GM06990 (cell line): ENCODE measurements around a stretch of chr9.

DNA sequence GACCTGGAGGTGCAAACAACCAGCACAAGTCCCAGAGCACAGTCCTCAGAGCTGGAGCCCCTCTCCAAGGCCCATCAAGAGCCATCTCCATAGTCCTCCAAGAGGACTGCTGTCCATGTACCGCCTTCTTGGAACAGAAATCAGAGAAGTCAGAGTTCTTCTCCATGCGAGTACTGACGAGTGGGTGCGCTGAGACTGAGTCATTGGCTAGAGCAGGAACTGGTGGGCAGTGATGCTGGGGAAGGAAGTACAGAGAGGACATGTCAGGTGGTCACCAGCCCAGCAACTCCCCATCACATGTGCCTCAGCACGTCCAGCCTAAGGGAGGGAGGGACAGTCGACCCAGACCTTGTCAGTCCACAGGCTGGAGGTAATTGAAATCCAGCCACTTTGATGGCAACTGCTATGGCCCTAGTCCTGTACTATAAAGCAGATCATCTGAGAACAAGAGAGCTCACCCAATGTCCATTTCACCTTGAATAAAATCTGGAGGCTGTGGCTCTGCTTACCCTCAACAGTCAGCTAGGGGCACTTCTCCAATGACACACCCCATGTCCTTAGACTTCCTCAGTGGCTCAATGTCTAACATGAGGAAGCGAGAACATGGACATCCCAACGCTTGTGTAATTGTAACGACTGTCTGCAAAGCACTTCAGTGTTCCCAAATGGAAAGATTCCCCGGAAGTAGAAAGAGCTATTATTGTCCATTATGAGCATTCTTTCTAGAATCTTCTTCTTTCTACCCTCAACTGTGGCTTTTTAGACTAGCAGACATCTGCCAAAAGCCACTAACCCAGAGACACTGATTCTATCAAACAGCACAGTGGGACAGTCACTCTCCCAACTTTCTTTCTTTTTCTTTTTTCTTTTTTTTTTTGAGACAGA lies 15.1 kb upstream of the FBP1 start:
- RRBS = no CpG with 5 or more reads among the region's 10 CpGs

- RRBS = no CpG with 5 or more reads among the region's 6 CpGs
Measured at GRCh38 chr9:94799698-94800518, 73.4 kb downstream of the AOPEP start.

GRCh38 chr9:94800528-94800838 lies 74.0 kb downstream of the AOPEP start:
- RRBS = no CpG with 5 or more reads among the region's 2 CpGs

- RRBS = no CpG with 5 or more reads among the region's 7 CpGs
Measured at GRCh38 chr9:94864997-94865530, 138.6 kb downstream of the AOPEP start.

DNA sequence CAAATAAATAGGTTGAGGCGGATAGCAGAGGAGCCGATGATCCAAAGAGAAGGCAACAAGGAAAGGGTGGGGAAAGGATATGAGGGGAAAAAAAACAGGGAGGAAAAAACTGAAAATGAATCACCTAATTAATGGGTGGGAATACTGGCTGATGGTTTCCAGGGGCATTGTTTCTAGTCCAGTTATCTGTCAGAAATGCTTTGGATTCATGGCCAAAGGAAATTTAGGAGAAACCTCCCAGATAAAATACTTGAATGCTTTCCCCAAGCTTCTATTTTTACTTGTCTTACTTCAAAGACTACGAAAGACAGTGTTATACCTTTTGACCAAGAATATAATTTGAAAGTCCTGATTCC lies 146.5 kb downstream of the AOPEP start:
- RRBS = no CpG with 5 or more reads among the region's 3 CpGs

GRCh38 chr9:94899658-94900388 lies 173.3 kb downstream of the AOPEP start:
- RRBS = no CpG with 5 or more reads among the region's 5 CpGs

GRCh38 chr9:94916881-94917454 lies 190.5 kb downstream of the AOPEP start:
- RRBS = no CpG with 5 or more reads among the region's 9 CpGs

DNA sequence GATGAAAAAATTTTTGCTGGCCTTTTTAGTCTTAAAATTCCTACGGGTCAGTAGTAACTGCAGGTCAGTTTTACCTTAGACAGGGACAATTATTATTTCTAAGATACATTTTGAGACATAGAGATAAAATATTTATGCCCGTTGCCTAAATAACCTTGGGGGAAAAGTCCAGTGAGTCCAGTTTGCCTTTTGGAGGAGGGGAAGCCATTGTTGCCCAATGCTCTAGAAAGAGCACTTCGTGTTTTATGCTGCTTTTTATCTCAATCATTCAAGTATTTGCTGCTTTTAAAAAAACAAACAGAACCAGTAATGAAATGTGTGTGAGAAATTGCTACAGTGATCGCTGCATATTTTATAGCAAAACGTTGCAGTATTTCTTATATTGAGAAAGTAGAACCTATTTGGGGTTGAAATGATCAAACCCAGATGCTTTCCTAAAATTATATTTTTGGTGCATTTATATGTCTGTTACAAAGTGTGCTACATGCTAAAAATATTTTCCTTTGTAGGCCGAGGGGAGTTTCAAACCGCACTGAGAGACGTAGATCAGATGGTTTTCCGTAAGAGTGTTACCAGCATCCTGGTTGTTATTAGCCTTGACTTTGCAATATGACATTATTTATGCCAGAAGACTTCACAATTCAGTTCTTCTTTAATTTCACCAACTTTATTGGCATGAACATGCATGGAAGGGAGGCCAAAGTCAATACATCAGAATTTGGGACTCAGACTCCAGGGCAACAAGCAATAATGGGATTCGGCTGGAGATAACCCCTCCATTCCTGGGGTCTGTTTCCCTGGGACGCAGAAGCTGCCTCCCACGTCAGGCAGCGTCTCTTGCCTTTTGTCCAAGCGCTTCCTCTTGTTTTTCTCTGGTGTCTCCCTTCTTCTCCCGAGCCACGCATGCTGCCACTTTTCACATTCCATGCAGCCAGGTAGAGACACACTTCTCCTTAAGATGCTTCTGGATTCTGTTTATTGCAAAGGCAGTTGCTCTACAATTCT lies 266.9 kb downstream of the AOPEP start:
- RRBS = no CpG with 5 or more reads among the region's 16 CpGs

- RRBS = 98% methylated on average over 4 of the region's 54 CpGs
Measured at GRCh38 chr9:95085700-95087198, 231.3 kb downstream of the FANCC start.

GRCh38 chr9:95091307-95092355 lies 225.9 kb downstream of the FANCC start:
- RRBS = no CpG with 5 or more reads among the region's 20 CpGs

DNA sequence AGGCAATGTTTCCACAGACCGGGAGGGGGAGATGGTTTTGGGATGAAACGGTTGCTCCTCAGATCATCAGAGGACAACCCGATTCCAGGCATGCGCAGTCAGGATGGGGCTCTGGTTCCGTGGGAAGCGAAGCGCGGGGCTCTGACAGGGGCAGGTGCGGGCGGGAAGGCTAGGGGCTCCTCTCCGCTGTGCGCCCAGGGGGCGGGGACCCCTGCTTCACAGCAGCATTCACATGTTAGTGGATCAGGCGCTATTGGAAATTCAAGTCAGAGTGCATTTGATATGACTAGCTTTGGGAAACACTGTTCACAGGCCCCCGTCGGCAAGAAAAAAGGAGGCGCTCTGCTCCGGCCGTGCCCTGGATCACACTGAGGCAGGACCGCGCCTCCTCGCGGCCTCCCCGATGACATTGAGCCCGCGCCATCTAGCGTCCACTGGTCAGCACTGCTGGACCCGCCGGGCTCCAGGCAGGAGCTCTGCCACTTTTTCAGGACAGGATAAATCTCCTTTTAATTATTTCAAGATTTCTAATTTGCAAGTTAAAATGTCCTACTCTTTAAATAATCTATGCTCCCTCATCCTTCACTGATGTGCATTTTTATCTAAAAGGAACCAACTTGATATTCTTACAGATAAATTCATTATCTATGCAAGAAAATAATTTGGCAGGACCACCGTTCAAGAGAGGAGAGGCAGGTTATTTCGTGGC lies 190.0 kb downstream of the FANCC start:
- RRBS = 10% methylated on average over 4 of the region's 31 CpGs

GRCh38 chr9:95130465-95131129 lies 186.9 kb downstream of the FANCC start:
- RRBS = no CpG with 5 or more reads among the region's 6 CpGs

GRCh38 chr9:95143553-95144128 lies 173.9 kb downstream of the FANCC start:
- RRBS = no CpG with 5 or more reads among the region's 8 CpGs

DNA sequence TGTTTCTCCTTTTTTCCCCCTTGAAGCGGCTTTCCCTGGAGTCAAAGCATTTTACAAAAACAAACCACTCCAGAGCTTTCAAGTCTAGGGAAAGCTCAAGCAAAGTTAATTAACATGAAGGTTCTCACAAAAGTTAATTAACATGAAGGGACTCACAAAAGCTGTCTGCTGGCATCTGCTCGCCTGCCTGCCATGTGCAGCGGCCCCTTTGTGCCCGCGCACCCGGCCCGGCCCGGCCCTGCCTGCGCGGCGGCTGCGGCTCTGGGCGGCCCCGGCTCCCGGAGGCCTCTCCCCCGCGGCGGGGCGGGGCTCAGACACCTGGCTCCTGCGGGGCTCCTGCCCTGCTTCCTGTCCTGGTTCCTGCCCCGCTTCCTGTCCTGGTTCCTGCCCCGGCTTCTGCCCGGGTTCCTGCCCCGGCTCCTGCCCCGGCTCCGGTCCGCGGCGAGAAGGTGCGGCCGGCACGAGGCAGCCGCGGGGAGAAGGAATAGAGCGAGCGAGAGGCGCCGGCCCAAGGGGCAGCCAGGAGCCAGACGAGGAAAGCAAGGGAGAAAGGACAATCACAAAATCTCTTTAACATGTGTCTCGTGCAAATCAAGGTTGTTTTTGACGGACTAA lies 82.4 kb downstream of the PTCH1 start:
- RRBS = 4% methylated on average over 22 of the region's 41 CpGs

GRCh38 chr9:95434143-95434635 lies 74.9 kb downstream of the PTCH1 start:
- RRBS = no CpG with 5 or more reads among the region's 15 CpGs

GRCh38 chr9:95462162-95463318 lies 46.5 kb downstream of the PTCH1 start:
- RRBS = 17% methylated on average over 4 of the region's 32 CpGs

DNA sequence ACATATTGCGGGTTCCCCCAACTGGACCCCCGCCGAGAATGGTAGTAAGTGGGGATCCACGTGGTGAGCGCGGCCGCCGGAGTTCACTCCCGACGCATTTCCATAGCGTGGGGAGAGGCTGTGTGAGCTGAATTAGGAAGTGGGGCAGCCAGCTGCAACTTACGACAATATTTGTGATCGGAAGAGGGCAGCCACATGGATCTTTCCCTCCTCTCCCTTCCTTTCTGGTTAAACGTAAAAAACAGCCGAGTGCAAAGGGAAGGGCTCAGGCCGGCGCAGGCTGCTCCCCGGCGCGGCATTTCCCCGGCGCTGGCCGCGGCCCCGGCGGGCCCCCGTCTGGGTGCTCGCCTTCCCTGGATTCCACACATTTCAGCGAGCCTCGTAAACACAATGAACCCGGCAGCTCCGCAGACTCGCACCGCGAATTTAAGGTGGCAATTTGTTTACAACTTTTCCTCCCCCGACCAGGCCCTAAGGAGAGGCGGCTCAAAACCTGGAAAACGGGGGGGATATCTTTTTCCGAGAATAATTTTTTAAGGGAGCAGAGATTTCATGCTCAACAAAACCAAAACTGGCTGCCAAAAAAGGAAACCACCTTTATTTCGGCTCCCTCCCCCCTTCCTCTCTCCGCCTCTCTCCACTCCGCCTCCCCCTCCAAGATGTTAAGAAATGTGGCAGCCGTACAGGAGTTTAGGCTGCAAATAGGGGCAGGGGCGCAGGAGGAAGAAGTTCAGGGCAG lies 1.8 kb downstream of the PTCH1 start:
- RRBS = 5% methylated on average over 7 of the region's 44 CpGs

DNA sequence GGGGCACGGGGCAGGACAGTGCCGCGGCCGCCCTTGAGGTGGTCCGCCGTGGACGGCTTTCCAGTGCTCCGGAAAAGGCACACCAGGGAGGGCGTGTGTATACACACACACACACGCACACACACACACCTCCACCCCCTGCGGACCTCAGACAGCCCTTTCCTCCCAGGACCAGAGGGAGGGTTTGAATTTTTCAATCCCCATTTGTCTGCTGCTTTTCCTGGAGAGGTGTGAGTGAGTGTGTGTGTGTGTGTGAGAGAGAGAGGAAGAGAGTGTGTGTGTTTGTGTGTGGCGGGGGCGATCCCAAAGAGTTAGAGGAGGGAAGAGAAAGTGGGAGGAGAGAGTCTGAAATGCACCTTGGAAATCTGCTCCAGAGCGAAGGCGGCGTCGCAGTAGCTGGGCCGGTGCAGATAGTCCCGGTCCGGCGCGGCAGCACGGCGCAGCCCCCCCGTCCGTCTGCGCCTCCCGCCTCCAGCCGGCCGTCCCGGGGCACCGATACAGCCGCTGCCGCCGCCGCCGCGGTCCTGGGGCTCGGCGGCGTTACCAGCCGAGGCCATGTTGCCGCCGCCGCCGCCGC lies 1.2 kb downstream of the PTCH1 start:
- RRBS = 3% methylated on average over 22 of the region's 47 CpGs

DNA sequence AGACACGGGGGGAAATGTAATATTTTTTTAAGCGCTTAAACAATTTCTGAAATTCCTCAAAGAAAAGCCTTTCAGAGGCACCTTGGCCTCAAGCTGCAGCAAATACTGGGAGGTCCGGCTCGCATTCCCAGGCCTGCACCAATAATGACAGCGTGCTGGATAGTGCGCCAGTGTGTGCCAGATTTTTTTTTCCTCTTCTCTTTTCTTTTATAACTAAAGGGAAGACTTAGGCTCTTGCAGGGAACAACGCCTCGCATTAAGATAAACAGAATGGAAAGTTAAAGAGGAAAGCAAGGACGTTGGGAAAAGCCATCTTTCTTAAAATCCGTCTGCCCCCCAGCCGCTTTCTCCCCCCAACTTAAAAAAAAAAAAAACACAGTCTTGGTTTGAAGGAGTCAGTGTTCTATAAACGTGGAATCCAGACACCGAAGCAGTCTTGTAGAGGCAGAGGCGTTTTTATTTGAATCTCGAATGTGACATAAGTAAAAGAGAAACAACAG lies 627 bp upstream of the PTCH1 start:
- RRBS = no CpG with 5 or more reads among the region's 15 CpGs

- RRBS = 3% methylated on average over 9 of the region's 30 CpGs
Measured at GRCh38 chr9:95517092-95517534, 8.0 kb upstream of the PTCH1 start.